ENCODE measurements around the genes ALB, BTC and USO1.

- CAGE, long polyA plus RNA, result no peak
- RRBS, result no CpG with 5 or more reads among the region's 2 CpGs
Measured at GRCh38 chr4:73141492-73142060, 72.1 kb upstream of the COX18 start.

GRCh38 chr4:73258999-73260048, 726 bp upstream of the ANKRD17 start:
- CAGE, long polyA plus RNA, result no peak
- RRBS, result 4% methylated on average over 15 of the region's 56 CpGs

- CAGE, long polyA plus RNA, result no peak
- RRBS, result no CpG with 5 or more reads among the region's 7 CpGs
Measured at GRCh38 chr4:73404178-73404614, at the start of gene ALB. TSS of gene ALB (plus strand) at chr4:73404287.

- CAGE, long polyA plus RNA, result no peak
- RRBS, result no CpG with 5 or more reads among the region's 2 CpGs
Measured at GRCh38 chr4:73409517-73410018, 5.5 kb downstream of the ALB start.

- CAGE, long polyA plus RNA, result no peak
- RRBS, result no CpG with 5 or more reads among the region's 6 CpGs
Measured at GRCh38 chr4:73603812-73604322, 16.4 kb downstream of the RASSF6 start.

- CAGE, long polyA plus RNA, result no peak
- RRBS, result no CpG with 5 or more reads among the region's 3 CpGs
Measured at GRCh38 chr4:73709262-73709972, 31.0 kb upstream of the CXCL8 start.

DNA sequence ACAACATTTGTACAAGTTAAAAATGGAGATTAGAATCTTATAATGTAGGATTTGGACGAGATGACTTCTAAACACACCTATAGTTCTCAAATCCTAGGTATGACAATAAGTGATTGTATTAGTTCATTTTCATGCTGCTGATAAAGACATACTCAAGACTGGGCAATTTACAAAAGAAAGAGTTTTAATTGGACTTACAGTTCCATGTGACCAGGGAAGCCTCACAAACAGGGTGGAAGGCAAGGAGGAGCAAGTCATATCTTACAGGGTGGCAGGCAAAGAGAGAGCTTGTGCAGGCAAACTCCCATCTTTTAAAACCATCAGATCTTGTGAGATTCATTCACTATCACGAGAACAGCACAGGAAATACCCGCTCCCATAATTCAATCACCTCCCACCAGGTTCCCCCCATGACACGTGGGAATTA, 19.6 kb upstream of the CXCL8 start:
- CAGE, long polyA plus RNA, result no peak
- RRBS, result no CpG with 5 or more reads among the region's 4 CpGs

GRCh38 chr4:73872752-73873362, 3.7 kb downstream of the CXCL1 start:
- CAGE, long polyA plus RNA, result no peak
- RRBS, result no CpG with 5 or more reads among the region's 5 CpGs

DNA sequence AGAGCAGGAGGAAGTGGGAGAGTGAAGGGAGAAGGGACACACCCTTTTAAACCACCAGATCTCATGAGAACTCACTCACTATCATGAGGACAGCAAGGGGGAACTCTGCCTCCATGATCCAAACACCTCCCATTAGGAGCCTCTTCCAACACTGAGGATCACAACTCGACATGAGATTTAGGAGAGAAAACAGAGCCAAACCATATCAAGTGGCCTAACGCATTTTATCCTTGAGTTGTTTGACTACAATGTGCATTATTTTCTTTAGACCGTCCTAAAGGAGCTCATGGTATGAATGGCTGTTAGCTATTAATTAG, 19.8 kb downstream of the CXCL2 start:
- CAGE, long polyA plus RNA, result no peak
- RRBS, result no CpG with 5 or more reads among the region's 3 CpGs

GRCh38 chr4:74095448-74096074, 3.4 kb downstream of the CXCL2 start:
- CAGE, long polyA plus RNA, result no peak
- RRBS, result no CpG with 5 or more reads among the region's 1 CpG

DNA sequence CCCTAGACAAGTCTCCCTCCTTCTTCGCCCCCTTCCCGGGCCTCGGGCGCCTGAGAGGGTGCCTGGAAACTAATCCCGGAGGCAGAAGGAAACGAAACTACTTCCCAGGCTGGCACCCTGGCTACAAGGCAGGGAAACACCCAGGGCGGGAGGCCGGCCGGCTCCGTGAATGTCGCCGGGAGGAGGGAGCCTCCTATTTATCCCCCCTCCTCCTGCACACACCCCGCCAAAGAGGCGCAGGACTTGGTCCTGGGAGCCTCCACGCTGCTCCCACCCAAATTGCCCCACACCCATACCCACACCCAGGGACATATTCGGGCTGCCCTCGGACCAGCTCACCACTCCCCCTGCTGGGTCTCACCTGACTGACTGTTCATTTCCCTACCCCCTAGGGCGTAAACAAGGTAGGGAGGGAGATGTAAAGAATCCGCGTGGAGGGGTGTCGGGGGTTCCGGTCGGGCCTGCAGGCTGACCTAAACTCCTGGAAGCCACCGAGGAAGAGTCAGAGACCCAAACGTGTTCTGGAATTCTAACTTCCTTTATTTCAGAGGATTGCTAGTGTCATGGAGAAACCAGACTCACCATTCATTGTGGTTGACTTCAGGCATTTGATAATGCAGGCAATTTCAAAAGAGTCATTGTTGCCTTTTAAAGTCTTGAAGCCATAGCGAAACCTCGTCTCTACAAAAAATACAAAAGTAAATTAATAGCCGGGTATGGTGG, at the start of gene BTC:
TSS of gene BTC (minus strand) at position 171 of the 723 bp plus-strand sequence.
- CAGE, long polyA plus RNA, result no peak
- RRBS, result 5% methylated on average over 6 of the region's 28 CpGs

DNA sequence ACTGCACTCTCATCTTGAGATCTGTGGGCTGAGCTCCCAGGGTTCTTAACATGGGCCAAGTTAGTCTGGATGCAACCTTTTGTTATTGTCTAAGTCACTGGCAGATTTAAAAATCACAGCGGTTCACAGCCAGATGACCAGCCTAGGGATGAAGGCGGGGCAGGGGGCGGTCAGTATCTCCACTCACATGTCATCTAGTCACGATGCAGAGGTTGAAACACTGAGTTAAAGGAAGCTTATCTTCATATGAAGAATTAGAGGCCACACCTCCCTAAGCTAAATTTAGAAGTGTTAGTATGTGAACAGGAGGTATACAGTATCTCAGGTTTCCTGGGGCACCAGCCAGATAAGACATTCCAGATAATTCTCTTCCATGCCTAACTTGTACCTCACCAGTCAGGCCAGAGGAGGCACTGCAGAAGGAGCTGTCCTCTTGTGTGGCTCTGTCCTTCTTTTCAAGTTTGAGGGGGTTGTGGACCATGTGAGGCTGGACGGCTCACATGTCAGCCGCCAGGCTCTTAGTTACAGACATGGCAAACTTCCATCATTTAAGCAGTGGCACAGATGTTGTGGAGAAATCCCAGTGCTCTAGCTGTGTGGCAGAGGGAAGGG, 37.1 kb downstream of the PARM1 start:
- CAGE, long polyA plus RNA, result no peak
- RRBS, result no CpG with 5 or more reads among the region's 6 CpGs

DNA sequence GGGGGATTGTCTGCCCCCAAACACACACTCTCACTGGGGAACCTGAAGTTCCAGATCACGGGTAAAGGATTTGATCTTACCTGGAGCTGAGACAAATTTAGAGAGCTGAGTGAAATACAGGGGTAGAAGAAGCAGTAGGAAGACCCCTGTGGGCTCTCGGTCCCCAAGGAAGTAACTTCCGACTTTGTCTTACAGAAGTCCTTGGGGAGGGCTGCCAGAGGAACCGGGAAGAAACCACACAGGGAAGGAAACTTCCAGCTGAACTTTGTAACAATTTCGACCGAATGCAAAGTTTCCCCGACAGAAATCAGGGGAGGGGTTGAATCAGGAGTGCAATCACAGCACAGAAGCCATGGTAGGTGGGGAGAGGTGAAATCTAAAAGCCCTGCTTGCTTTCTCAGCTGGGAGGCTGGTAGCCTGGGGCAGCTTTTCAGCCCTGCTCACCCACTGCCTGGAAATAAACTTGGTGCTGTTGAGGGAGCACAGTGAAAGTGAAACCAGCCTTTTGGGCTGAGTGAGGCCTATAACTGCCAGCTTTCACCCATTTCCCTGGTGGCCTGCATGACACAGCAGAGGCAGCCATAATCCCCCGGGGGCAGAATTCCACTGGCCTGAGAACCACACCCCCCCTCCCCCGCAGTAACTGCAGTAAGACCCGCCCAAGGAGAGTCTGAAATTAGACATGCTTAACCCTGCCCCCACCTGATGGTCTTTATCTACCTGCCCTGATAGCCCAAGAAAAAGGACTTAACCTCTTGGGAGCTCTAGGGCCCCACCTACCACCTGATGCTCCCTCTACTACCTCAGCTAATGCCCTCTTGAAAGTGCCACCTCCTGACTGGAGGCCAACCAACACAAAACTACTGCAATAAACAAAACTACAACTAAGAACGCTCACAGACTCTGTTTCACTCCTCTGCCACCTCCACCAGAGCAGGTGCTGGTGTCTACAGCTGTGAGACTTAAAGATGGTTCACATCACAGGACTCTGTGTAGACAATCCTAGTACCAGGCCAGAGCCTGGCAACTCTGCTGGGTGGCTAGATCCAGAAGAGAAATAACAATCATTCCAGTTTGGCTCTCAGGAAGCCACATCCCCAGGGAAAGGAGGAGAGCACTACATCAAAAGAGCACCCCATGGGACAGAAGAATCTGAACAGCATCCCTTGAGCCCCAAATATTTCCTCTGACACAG, 248.2 kb downstream of the PARM1 start:
- CAGE, long polyA plus RNA, result no peak
- RRBS, result no CpG with 5 or more reads among the region's 11 CpGs

DNA sequence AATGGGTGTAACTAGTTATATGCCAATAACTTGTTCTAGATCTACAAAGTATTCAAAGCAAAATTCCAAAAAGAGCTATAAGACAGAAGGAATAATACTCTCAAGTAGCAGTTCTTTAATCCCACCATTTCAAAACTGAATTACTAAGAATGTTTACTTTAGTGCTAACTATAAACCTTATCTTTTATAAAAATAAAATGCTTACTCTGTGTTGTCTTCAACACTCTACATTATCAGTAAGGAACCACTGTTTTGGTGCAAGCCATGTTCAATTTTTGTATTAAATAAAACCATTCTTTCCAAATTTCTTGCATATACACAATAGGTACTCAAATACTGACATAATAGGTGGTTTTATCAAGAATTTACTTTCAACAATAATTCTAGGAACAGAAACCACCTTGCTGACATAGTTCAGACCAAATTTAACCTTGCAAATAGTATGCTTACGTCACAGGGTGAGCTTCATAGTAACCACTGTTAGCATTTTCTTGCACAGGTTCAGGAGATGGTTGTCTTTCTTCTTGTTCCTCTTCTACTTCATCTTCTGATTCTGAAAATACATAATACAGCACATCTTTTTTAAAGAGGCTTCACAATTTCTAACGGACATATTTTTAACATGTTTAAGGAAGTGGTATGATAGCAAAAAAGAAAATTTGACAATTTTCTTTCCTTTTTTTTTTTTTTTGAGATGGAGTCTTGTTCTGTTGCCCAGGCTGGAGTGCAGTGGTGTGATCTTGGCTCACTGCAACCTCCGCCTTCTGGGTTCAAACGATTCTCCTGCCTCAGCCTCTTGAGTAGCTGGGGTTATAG, 17.7 kb downstream of the G3BP2 start:
- CAGE, long polyA plus RNA, result no peak
- RRBS, result no CpG with 5 or more reads among the region's 4 CpGs

- CAGE, long polyA plus RNA, result start-site peak on the minus strand at chr4:75724368-75724428, 259 and 230 reads in 2 replicates; start-site peak on the plus strand at chr4:75724644-75724847, 4,219 and 3,833 reads in 2 replicates
- RRBS, result 2% methylated on average over 9 of the region's 81 CpGs
Measured at GRCh38 chr4:75724282-75725369, at the start of gene USO1. TSS of gene USO1 (plus strand) at chr4:75724577.

DNA sequence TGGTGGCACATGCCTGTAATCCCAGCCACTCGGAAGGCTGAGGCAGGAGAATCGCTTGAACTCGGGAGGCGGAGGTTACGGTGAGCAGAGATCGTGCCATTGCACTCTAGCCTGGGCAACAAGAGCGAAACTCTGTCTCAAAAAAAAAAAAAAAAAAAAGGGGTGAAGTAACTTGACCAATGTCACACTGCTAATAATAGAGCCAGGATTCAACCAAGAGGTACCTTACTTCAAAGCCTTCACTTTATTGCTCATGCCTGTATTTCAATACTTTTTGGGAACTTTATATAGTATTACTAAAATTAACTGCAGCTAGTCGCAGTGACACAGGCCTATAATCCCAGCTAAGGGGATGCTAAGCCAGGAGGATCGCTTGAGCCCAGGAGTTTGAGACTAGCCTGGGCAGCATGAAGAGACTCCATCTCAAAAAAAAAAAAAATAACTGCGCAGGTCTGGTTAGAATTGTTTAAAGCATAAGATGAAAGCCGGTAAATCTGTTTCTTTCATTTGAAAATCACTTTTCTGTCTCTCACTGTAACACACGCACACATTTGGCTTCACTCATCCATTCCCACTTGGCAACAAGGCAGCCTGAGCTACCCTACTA, 1.9 kb downstream of the USO1 start:
- CAGE, long polyA plus RNA, result no peak
- RRBS, result no CpG with 5 or more reads among the region's 12 CpGs

DNA sequence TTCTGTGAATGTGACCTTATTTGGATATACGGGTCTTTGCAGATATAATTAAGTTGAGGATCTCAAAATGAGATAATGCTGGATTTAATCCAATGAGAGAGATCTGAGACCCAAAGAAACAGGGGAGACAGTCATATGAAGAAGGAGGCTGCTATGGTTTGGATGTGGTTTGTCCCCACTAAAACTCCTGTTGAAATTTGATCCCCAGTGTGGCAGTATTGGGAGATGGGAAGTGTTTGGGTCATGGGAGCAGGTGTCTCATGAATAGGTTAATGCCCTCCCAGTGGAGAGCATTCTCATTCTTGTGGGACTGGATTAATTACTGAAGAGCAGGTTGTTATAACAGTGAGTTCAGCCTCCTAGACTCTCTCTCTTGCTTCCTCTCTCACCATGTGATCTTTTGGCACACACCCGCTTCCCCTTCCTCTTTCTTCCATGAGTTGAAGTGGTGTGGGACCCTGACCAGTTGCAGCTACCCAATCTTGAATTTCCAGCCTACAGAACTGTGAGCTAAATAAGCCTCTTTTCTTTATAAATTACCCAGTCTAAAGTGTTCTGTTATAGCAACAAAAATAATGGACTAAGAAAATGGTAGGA, 70.3 kb downstream of the PPEF2 start:
- CAGE, long polyA plus RNA, result no peak
- RRBS, result no CpG with 5 or more reads among the region's 2 CpGs

DNA sequence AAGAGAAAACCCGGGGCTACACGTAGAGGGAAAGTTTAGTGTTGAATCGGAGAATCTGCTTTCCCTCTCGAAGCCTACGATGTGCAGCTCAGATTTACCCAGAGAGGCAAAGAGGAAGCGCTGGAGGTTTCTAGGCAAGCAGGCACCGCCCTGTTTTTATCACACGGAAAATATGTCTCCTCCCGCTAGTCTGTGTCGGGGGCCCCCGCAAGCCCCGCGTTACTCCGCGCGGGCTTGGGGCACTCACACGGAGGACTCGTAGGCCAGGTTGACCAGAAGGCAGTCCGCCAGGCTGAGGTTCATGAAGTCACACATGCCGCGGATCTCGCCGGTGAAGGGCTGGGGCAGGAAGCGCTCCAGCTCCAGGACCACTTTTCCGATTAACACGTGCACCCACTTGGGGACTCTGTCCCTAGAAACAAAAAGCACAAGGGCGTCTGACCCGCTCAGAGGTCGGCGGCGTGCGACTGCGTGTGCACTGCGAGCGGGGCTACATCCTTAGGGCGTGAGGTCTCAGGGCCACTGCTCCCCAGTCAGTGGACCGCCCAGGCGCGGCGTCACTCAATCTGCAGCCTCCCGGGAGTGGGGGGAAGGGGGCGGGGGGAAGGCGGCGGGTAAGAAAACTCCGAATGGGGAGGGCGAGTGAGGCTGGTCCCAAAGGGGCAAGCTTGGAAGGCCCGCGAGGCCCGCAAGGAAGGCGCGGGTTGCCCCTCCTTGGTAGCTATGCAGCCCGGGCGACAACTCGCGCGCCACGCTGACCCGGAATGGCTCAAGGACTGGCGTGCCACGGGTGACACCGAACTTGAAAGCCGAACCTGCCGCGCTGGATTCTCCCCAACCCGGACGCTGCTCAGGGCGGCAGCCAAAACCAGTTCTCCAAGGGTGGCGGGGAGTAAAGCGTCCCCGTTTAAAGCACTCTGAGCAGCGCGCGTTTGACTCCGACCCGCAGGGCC, 783 bp downstream of the NAAA start:
- CAGE, long polyA plus RNA, result no peak
- RRBS, result under 1% methylated on average over 18 of the region's 75 CpGs

DNA sequence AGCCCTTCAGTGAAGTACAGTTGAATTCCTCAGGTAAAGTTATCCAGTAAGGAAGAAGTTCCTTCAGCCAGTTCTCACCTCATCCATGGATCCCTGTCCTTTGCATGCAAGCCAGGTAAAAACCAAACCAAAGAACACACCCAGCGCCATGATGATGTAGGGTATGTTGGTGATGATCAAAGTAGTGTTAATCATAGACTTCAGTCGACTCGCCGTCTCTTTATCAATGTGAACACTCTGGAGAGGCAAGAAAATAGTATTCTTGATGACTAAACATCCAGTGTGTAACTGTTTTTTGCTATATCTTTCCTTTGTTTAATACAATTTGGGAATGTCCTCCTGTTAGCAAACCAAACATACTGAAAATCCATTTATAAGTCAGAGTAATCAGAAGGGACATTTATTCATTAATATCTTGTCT, 15.0 kb upstream of the NUP54 start:
- CAGE, long polyA plus RNA, result no peak
- RRBS, result no CpG with 5 or more reads among the region's 4 CpGs

DNA sequence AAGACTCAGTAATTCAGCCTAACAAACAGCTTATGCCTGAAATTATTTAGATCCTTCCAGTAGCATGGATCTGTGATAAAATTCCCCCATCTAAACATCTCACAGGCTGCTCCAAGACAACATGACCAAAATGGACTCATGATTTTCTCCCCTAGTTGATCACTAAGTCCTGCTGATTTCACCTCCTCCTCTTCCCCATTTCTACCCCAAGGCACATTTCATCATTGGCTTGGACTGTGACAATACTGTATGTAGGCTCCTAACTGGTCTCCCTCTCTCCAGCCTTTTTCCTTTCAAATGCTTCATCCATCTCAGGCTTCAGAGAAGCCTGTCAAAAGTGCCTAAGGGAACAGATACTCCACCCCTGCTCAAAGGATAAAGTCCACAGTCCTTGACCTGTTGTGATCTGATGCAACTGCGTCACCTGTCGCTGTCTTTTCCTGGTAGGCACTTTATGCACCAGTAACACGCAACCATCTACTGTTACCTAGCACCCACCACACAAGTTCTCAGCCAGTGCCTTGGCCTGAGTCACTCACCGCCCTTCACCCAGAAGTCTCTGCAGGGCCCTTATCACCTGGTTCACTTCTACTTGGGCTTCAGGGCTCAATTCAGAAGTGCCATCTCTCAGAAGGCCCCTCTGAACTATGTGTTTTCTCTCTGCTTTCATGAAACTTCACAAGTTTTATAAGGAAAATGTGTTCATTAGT, 12.8 kb downstream of the SCARB2 start:
- CAGE, long polyA plus RNA, result no peak
- RRBS, result no CpG with 5 or more reads among the region's 4 CpGs

All from AG04450 (cell line).